Skeletal muscle satellite cell (primary cell): Measurements from ENCODE around the genes PNLIPRP3, ENO4 and PDZD8.

GRCh38 chr10:115828917-115829322, 444.1 kb downstream of the GFRA1 start:
- CAGE, long polyA plus RNA, result no peak

- CAGE, long polyA plus RNA, result no peak
Measured at GRCh38 chr10:116055228-116056205, 217.5 kb downstream of the GFRA1 start.

DNA sequence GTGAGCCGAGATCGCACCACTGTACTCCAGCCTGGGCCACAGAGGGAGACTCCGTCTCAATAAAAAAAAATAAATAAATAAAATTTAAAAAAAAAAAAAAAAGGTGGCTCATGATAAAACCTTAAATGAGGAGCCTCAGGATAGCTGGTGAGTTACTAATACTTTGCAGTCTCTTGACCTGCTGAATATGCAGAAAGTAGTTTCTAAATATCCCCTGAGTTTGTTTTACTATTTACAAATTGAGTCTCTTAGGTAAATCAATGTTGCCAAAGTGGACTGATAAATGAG, 79.1 kb downstream of the GFRA1 start:
- CAGE, long polyA plus RNA, result no peak

DNA sequence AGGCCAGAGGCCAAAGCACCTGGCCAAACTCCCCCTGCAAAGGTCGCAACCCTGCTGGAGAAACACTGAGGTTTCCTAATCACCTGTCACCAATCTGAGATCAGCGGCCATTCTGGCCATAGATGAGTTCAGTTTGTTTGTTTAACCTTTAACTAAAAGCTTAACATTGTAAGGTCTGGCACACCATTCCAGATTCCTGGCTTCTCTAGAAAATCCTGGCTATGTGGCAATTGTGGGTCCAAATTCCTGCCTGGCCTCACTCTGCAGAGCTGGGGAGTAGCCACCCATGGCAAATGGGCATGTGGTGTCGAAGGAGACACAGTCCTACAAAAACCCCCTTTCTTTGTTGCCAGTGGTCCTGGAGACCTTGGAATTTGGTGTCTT, 65.8 kb downstream of the GFRA1 start:
- CAGE, long polyA plus RNA, result no peak

DNA sequence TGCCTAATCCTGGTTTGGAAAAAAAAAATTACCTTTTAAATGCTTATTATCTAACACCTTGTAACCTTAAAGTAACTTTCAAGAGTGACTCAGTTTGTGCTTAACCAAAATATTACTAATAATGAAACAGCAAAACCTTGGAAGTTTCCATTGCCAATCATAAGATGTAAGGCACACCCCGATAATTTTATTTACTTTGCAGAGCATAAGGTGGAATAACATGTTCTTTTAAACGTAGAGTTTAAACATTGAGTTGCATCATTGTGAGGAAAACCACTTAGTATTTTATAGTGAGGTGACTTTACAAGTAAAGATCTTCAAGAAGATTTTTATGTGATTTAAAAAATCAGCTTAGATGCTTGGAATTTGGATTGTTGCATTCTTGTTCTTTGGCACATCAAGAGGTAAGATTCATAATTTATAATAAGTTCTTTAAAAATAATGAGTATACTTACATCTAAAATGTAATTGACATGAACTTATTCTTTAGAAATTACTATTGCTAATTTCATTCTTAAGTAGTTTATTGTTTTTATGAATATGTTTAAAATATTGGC, at the start of gene PNLIPRP3:
Gene PNLIPRP3, plus strand, starts transcription at position 190 of the 557 bp plus-strand sequence.
- CAGE, long polyA plus RNA, result no peak

DNA sequence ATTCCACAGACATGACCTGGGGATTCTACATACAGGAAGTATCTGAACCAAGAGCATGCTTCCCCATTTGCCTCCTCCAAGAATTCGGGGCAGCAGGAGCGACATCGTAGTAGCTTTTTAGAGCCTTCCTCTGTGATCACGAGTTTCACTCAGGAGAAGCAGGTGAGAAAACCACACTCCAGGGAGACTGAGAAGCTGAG, 18.4 kb upstream of the C10orf82 start:
- CAGE, long polyA plus RNA, result no peak

DNA sequence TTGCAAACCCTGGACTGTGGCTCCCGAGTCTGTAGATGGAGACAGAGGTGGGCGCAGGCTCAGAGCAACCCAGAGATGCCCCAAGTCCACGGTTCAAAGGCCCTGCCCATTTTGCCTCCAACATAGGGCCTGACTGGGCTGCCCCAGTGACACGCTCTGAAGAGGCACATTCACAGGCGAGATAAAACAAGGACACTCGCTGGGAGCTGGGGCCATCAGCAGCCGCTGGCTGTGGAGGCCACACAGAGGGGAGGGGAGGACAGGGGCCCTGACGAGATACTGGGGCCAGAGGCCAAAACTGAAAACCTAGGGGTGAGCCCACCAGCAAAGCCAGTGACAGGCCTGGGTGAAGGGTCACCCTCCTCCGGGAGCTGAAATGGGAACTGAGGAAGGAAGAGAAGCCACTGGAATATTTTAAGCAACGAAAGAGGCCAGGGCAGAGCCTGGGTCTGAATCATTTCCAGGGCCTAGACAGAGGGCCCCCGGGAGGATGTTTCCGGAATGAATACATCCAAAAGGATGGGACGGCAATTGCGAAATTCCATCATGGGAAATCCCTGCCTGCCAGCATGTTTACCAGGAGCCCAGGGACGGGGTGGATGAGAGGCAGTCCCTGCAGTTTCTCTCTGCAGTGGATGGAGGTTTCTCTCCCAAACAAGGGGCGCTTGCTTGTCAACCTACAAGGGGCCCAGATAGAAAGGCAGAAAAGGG, 28.9 kb upstream of the HSPA12A start:
- CAGE, long polyA plus RNA, result no peak

GRCh38 chr10:116849343-116850066, at the start of gene ENO4:
Gene ENO4, plus strand, starts transcription at chr10:116849499.
- CAGE, long polyA plus RNA, result no peak

GRCh38 chr10:117168077-117168767, 29.1 kb upstream of the KCNK18 start:
- CAGE, long polyA plus RNA, result no peak

DNA sequence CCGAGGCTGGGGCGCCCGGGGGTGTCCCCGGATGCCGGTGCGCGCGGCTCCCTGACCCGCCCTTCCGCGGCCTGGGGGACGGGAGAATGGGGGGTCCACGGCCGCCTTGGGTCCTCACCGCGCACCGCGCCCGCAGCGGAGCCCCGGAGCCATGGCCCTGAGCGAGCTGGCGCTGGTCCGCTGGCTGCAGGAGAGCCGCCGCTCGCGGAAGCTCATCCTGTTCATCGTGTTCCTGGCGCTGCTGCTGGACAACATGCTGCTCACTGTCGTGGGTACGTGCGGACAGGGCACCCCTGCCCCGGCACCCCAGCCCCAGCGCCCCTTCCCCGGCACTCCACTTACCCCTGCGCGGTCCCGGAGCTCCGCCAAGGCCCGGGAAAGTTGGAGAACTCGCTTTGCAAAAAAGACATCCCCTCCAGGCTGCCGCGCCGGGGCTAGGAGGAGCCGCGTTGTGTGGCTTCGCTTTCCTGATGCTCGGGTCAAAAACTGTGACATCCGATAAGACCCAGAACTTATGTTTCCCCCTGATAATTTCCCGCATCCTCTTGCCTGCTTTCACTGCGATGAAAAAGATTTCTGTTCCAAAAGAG, 724 bp downstream of the SLC18A2 start:
- CAGE, long polyA plus RNA, result no peak

GRCh38 chr10:117275317-117275741, 34.4 kb downstream of the SLC18A2 start:
- CAGE, long polyA plus RNA, result no peak

GRCh38 chr10:117309317-117309909, 65.8 kb downstream of the PDZD8 start:
- CAGE, long polyA plus RNA, result no peak

DNA sequence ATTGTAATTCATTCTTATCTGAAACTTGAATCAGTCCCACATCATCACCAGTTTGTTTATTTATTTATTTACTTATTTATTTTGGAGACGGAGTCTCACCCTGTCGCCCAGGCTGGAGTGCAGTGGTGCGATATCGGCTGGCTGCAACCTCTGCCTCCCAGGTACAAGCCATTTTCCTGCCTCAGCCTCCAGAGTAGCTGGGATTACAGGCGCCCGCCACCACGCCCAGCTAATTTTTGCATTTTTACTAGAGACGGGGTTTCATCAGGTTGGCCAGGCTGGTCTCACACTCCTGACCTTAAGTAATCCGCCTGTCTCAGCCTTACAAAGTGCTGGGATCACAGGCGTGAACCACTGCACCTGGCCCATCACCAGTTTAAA, 4.1 kb downstream of the PDZD8 start:
- CAGE, long polyA plus RNA, result no peak

- CAGE, long polyA plus RNA, result no peak
Measured at GRCh38 chr10:117374970-117375860, at the start of gene PDZD8. Gene PDZD8, minus strand, starts transcription at chr10:117375440.

DNA sequence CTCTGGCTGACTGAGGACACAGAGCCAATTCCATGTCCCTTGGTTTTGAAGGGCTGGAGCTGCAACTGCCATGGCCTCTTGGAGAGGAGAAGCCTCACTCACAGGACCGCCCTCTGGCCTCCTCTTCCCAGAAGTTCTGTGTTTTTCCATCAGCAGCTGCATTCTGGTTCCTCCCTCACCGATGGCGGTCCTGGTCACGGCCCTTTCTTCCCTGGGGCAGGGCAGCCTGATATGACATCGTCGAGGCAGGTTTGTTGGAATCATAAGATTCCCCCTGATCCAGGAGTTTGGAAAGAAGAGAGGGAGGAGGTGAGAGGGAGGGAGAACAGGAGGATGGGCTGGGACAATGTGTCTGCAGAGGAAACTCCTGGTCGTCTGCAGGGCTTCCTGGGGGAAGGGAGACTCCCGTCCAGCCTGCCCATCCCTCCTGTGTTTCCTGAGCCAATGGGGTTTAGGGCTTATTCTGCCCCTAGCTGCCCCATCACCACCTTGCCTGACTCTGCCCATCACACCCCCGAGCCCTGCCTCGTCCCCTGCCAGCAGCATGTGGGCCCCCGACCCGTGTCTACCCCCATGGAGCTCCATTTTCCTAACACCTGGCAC, 82.8 kb upstream of the PDZD8 start:
- CAGE, long polyA plus RNA, result no peak

- CAGE, long polyA plus RNA, result no peak
Measured at GRCh38 chr10:117461246-117461792, 81.2 kb upstream of the EMX2 start.

- CAGE, long polyA plus RNA, result no peak
Measured at GRCh38 chr10:117470042-117470379, 72.5 kb upstream of the EMX2 start.

- CAGE, long polyA plus RNA, result no peak
Measured at GRCh38 chr10:117536336-117537368, 5.9 kb upstream of the EMX2 start.

DNA sequence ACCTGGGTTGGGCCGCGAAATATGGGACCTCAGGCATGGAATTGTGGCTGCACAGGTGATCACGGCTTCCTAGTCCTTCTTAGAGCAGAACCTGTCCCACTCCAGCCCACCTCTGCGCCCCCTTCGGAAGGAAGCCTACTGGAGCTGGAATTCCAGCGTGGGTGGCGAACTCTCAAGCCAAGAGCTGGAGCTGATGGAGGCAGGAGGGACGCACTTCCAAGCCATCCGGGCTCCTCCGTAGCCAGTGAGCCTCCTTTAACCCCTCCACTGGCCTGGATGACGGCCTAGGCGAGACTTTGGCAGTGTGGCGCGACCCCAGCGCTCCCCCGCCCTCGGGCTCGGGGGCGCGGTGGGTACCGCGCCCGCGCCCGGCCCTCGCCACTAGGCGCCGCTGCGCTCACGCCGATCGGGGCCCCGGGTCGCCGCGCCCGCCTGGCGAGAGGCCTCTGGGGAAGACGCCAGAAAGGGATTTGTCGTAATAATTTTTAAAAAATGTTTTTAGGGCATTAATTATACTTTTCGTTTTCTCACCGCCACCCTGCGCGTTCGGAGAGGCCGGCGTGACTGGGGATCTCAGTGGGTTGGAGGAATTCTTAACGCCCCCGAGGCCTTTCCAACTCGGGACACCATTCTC, 5.1 kb upstream of the EMX2 start:
- CAGE, long polyA plus RNA, result no peak

DNA sequence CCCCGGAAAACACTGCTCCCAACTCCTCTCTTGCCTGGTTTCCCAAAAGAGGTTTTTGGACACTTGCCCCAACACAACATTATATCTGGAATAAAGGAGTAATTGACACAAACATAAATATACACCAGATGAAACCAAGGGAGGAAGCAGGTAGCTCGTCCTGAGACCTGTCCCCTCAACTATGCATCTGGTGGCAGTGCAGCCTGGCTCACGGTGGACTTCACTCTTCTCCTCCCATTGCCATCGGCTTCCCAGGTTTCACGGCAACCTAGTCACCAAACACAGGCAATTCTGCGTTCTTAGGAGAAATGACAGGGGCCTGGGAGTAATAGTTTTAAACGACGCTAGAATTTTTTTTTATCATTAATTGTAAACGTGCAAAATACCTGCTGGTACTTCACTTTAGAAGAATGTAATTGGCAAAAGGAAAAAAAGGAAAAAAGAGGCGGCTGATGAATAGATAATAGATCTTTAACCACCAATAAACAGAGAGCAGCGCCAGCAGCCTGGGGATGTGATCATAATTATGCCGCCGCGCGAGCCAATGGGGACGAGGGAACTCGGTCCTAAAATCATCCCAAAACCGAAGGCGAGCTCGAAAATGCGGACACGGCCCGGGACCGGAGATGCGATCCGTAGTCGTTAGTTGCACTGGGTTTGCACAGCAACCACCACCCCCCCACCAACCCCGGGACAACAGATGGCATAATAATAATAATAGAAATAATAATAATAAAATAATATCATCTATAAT, 1.5 kb upstream of the EMX2 start:
- CAGE, long polyA plus RNA, result no peak